Measurements from ENCODE around the gene KCNMA1.

- PRO-cap = no peak
Measured at GRCh38 chr10:77165645-77166328, 471.8 kb downstream of the KCNMA1 start.

DNA sequence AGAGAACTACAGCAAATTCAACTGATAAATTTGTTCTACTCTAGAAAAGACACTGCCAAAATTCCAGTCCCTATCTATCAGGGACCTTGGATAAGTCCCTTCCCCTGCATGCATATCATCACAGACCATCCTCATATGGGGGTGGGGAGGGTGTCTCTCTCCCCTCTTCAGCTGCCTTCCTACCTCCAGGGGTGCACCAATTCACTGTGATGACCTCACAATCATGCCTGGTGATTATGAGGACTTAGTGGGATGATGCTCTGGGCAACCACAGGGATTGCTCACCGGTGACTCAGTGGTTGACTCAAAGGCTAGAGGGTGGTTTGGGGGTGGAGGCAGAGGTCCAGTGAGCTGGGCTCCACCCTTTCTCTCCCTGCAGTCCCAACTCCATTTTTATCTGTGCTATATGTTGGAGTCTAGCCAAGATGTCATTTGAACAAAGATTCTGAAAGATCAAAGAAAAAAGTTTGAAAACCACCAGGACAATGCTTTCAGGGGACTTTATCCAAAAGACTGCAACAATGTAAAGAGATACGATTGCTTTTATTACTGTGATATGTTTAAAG, 286.9 kb downstream of the KCNMA1 start:
- PRO-cap = no peak

DNA sequence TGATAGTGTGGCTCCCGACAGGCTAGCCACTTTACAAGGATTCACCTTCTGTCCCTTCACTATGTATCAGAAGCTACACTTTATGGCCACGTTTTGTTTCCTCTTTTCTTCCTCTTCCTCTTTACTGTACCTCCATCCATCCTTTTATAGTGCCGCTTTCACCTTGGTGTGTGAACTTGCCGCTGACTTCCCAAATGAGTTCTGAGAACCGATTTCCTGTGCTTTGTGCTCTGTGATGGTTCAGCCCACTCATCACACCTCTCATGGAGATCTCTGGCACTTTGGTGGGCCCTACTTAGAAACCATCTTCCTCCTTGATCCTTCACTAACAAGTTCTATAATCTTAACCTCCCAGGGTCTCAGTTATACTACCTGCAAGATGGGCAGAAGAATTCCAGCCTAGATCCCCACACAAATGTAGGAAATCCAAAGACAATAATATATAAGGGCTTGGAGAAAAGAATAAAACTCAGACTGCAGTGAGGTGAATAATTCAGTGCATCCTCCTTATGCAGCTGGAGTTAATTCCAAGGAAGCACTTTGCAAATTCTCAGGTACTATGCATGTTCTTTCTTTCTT, 272.0 kb downstream of the KCNMA1 start:
- PRO-cap = no peak

- PRO-cap = no peak
Measured at GRCh38 chr10:77479937-77480727, 157.5 kb downstream of the KCNMA1 start.

DNA sequence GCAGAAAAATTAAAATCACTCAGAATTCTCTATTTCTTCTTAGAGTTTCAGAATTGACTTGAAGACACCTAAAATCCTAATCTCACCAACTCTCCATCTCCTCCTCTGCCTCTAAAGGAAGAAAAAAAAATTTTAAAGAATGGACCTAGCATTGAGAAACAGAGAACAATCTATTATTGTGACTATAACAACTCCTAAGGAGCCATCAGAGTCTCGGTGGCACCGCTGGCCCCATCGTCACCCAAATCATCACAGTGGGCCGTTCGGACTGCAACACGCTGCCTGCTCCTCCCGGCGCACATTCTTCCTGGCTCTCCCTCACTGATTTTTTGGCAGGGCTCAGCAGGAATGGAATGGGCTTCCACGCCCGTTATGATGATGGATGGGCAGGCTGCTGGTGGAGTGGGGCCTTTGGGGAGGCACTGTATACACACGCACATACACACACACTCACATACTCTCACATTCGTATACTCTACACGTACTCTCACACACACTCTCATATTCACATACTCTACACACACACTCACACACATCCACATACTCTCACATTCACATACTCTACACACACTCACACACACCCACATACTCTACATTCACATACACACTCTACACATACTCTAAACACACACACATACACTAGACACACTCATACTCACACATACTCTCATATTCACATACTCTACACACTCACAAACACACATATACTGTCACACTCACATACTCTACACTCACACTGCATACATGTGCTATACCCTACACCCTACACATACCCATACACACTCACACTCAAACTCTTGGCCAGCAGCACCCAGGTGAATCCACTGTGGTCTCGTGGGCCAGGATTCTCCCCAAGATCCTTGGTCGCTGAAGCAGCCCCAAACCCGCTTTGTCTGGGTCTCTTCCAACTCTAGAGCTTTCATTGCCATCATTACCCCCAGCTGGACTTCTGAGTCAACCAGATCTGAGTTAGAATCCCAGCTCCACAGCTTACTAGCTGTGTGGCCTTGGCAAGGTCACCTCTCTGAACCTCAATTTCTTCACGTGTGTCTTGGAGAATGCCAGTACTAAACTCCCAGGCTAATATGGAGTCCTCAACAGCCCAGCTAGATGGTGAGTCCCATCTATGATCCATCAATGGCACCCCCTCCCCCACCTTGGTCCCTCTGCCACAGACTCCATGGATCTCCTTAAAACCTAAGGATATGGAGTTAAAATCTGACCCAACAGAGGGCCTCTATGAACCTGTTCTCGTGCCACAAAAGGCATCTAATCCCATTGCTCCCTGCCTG, 99.6 kb downstream of the KCNMA1 start:
- PRO-cap = no peak

DNA sequence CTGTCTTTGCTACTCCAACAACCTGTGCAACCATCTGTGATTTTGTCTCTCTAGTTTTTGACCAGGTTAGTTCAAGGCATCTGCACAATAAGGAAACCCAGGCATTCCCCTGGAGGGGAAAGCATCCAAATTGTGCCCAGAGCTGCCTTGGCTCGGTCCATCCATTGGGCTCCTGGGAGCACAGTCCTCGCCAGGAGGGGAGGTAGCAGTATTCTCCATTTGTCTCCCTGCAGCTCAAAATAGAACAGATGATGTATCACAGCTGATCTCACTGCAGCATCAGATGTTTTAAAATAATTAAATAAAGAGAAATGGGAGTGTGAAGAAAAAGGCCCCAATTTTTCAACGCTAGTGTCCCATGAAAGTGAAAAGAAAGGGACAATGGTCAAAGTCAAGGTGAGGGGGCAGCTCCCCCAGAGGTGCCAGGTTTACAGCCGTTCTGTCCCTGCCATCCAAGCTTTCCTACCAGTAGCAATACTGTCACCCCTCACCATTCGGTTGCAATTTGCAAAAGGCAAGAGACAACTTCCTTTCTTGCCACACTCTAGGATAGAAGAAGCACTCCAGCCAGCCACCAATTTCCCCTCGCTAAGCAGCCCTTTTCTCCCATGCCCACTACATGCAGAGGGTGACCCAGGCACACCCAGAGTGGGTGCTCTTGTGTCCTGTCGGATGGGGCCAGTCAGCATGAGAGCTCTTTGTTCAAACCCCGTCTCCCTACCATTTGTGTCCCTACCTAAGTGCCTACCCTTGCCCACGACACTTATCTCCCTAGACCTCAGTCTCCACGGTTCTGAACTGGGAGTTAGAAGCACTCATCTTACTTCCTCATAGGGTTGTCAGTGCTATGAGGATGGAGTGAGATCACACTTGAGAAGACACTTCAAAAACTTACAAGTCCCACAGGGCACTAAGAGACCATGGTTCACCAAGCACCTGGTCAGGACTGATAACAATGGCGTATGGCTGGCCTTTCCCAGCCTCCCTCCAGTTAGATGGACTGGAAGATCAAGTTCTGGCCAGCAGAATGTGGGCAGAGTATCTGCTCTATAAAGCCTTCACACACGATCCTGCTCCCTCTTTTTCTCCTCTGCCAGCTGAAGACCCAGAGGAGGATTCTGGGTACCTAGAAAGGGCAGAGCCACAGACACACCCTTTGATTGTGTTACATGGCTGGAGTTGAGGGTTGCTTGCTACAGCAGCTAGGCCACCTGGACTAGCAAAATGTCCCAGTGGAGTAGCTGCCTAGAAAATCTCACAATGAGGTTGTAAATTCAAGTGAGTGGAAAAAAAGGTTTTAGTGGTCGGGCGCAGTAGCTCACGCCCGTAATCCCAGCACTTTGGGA, 43.4 kb downstream of the KCNMA1 start:
- PRO-cap = no peak

DNA sequence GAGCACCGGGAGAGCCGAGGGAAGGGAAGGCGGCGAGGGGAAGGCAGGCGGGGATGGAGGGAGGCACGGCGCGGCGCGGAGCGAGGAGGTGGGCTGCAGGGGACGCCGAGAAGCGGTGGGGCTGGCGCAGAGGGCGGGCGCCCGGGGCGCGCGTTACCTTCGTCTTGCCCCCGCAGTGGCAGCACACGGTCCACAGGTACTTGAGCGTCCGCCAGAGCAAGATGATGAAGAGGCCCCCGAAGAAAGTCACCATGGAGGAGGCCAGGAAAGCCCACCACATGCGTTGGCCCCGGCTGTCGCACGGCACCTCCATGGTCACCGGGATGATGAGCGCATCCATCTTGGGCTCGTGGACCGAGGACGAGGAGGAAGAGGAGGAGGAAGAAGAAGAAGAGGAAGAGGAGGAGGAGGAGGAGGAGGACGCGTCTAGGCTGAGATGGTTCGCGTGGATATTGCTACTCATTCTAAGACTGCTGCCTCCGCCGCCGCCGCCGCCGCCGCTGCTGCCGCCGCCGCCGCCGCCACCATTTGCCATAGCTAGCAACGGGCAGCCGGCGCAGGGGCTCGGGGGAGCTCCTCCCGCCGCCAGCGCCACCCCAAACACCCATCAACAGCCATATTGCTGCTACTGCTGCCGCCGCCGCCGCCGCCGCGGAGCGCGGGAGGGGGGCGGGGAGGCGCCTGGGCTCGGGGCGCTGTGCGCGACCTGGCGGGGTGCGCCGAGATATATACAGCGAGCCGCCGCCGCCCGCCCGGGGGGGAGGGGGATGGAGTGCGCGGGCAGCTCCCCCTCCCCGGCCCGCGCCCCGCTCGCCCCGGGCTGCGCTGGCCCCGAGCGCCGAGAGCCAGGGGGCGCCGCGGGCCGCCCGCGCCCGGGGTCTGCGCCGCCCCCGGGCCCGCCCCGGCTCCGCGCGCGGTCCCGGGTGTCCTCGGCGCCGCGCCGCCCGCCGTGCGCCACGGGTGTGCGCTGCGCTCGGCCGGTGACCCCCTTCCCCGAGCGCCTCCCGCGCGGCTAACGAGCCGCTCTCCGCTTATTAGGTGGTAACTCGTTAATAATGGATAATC, at the start of gene KCNMA1:
Gene KCNMA1, minus strand, starts transcription at position 701 of the 1,065 bp plus-strand sequence.
- PRO-cap = bidirectional peak, plus-strand start at position 387 of the sequence, minus-strand start at position 320 of the sequence; bidirectional peak, plus-strand start at position 664 of the sequence, minus-strand start at position 530 of the sequence

- PRO-cap = no peak
Measured at GRCh38 chr10:77877607-77878894, 48.5 kb downstream of the DLG5 start.

DNA sequence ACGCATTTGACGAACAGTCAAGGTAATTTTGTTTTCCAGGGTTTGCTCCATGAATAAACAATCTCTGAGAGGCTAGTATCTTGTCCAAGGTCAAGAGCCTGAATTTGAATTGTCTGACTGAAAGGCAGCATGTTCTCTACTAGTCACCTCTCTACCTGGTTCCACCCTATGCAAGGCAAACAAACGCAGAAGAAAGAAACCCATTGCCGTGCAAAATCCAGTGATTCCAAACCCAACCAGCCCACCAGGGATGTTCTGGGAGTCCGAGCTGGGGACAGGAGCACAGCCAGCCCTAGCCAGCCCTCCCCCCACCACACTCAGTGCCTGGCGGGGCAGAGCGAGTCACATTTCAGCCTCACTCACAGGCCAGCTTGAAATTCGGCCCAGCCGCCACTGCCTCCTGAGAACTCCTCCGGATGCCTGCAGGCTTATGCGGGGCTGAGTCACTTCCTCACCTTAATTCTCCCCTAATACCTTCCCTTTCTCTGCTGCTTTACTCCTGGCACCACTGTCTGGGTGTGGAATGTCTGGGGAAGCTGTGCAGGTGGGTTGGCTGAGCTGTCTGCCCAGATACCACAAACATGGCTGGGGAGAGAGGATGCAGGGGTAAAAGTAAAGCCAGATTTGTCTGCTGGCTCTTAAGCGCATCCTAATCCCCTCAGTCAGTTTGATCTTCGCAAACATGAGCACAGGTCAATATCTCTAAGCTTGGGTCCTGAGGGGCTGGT, 22.6 kb upstream of the DLG5 start:
- PRO-cap = no peak

DNA sequence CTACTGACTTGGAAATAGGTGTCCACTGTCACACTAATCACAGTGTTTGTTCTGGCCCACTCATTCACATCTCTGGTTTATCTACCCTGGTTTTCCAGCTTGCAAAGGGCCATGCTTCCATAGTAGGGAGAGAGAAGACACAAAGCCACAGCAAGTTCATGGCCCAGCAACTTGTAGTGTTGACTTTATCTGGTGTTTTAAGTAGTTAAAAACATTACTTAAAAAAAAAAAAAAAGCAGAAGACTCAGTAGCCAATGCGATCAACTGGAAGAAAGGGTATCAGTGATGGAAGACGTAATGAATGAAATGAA, 35.1 kb downstream of the POLR3A start:
- PRO-cap = no peak

- PRO-cap = no peak
Measured at GRCh38 chr10:78036981-78038107, 3.7 kb downstream of the RPS24 start.

- PRO-cap = no peak
Measured at GRCh38 chr10:78176439-78177428, 143.1 kb downstream of the RPS24 start.

GRCh38 chr10:78299775-78300430, 266.2 kb downstream of the RPS24 start:
- PRO-cap = no peak

DNA sequence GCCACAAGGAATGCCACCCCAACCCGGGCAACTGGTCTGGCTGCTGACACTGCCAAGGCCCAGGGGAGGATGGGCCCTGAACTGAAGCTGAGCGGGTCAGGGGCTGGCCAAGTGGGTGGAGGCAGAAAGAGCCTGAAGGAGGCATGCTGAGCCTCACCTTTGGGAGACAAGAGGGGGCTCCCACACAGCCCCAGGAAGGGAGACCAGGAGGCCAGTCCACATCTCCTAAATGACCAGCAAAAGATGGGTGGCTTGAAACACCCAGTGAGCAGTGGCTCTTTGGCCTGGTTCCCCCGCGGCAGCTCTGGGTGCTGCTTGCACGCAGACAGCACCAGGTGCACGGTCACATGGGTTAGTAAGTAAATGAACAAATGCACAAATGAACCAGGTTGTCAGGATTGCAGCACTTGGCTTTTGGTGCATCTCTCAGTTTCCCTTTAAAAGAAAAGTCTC, 141.3 kb upstream of the ZMIZ1 start:
- PRO-cap = no peak

GRCh38 chr10:78964826-78965775, 103.7 kb upstream of the ZMIZ1 start:
- PRO-cap = no peak

DNA sequence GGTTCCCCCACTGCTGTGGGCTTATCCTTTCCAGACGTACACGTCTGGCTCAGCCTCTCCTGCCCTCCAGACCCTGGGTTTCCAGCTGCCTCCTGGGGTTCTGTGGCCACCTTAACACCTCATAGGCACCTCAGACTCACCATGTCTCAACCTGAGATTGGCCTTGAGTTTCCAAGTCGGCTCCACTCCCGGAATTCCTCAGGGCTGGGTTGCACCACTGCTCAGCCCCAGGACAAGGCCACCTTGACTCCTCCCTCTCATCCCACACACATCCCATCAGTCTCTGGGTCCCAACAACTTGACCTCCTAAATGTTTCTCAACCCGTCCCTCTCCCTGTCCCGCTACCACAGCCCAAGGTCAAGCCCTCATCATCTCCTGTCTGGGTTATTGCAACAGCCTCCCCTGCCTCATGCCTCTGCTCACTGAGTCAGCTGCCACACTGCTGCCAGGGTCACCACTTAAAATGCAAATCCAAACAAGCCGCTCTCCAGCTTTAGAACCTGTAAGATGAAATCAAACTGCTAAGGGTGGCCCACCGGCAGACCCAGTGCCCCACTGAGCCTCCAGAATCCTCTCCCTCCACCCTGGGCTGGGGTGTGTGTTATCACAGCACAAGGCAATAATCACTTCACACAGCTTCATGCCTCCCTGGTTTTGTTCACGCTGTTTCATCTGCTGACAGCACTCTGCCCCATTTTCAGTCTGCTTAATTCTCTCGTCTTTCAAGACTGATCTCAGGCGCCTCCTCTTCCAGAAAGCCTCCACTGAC, 90.9 kb upstream of the ZMIZ1 start:
- PRO-cap = no peak

- PRO-cap = no peak
Measured at GRCh38 chr10:79066968-79067830, 1.6 kb upstream of the ZMIZ1 start.

GRCh38 chr10:79098373-79098705, 29.6 kb downstream of the ZMIZ1 start:
- PRO-cap = no peak

- PRO-cap = no peak
Measured at GRCh38 chr10:79221019-79221580, 126.2 kb upstream of the PPIF start.

DNA sequence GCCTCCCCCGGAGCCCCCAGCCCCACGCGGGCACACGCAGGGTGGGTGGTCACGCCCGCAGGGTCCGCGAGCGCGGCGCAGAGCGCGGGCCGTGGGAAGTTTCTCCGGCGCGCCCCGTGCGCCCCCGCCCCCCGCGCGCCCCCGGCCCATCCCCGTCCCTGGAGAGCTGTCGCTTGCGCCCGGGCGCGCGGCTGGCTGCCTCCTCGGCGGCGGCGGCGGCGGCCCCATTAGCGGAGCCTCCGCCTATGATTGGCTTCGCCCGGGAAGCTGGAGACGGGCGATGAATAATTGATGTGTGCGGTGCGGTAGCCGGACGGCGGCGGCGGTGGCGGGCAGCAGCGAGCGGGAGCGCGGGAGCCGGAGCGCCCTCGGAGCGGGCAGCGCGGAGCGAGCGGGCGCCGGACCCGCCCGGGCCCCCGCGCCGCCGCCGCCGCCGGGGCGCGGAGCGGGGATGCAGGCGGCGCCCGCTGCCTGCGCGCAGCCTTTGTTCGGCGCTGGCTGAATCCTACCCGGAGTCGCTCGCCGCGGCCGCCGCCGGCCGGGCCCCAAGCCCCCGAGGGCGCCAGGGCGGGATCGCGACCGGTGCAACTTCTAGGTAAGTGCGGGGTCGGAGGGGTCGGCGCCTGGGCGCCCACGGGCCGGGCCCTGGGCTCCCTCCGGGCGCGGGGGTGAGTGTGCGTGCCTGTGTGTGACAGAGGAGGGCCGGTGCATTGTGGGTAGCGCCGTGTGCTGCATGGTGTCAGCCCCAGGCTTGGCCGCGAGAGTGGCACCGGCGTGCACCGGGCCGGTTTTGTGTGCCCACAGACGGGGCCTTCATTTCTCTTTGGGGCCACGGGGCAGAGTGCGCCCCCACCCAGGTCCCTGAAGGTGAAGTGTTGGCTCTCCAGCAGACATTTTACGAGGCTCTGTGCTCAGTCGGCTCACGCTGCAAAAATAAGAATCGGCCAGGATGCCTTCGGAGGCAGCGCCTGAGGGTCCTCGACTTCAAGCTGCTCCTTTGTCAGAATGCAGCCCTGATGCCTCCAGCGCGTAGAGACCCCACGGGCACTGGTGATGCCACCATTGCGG, 103.8 kb upstream of the PPIF start:
- PRO-cap = unidirectional peak, plus-strand start at position 308 of the sequence